ENCODE measurements around a stretch of chr19.

GRCh38 chr19:2115840-2116418, 19.2 kb downstream of the IZUMO4 start:
- CAGE, long polyA plus RNA = no peak
- RRBS = 94% methylated on average over 5 of the region's 25 CpGs

GRCh38 chr19:2180755-2181314, 17.1 kb downstream of the DOT1L start:
- CAGE, long polyA plus RNA = no peak
- RRBS = 69% methylated on average over 1 of the region's 17 CpGs

- CAGE, long polyA plus RNA = no peak
- RRBS = no CpG with 5 or more reads among the region's 35 CpGs
Measured at GRCh38 chr19:2186099-2187053, 22.6 kb downstream of the DOT1L start.

DNA sequence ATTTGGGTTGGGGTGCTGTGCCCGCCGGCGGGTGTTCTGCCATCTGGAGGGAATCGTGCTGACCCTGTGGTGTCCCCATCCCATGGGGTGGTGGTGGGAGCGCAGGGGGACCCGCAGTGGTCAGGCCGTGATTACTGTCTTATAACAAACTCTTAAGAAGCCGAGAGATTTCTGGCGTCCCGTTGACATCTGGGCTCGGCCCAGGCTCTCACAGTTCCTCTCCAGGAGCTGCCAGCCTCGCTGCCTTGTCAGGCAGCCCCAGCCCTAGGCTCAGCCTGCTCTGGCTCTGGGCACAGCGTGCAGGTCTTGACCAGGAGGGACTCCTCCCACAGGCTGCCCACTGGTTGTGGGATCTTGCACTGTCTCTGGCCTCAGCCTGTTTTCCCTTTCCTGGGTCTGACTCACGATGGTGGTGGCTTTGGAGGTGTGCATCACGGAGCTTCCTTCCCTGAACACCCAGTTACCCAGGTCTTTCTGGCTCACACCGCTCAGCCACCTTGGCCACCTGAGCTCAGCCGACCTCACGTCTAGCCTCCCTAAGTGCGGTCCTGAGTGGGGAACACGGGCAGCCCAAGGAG, 34.5 kb downstream of the PLEKHJ1 start:
- CAGE, long polyA plus RNA = no peak
- RRBS = no CpG with 5 or more reads among the region's 20 CpGs

- CAGE, long polyA plus RNA = no peak
- RRBS = 95% methylated on average over 6 of the region's 10 CpGs
Measured at GRCh38 chr19:2212725-2213195, 23.4 kb downstream of the PLEKHJ1 start.

DNA sequence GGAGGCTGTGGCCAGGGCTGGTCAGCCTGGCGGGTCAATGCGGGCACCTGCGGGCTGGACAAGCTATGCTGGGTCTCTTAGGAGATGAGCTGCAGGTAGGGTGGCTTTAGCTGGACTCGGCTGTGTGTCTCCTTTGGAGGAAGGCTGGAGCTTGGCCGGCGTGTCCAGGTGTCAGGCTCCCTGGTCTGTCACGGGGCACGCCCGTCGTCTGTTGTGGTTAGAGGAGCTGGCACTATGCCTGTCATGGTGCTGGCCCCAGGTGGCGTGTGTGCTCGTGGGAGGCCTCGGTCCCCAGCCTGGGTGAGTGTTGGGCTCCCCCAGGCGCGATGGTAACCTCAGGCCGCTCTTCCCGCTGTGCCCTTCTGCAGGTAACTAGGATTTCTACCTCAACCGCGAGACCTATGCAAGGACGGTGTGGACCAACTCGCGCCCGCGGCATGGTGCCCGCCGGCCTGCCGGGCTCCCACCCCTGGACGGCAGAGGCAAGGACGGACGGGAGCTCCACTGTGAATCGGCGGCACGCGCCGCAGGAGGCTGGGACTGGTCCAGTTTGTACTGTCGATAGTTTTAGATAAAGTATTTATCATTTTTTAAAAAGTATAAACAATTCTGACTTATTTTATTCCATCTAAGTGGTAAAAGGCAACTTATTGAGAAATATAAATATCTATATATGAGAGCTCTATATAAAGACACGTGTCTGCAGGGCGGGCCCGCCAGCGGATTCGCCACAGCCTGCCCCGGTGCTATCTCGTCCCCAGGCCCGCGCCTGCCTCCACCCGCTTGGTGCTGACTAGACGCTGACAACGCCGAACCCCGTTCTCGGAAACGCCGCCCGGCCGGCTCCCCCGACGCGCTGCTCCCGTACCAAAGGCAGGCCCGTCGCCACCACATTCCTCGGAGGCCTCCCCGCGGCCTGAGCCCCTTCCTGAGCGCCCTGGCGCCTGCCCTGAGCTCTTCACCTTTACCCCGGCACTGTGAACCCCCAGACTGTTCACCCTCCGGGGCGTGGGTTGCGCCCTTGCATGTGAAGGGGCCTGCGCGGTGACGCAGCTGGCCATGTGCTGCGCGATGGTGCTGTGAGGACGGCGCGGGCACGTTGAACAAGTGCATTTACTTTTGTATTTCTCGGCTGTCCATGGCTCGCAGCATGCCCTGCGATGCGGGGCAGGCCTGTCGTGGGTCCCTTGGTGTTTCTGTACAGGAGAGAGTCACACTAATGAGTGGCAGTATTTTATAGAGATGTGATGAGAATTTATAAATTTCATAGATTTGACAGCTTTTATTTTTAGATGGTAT, 6.3 kb downstream of the PLEKHJ1 start:
- CAGE, long polyA plus RNA = no peak
- RRBS = 90% methylated on average over 11 of the region's 84 CpGs

DNA sequence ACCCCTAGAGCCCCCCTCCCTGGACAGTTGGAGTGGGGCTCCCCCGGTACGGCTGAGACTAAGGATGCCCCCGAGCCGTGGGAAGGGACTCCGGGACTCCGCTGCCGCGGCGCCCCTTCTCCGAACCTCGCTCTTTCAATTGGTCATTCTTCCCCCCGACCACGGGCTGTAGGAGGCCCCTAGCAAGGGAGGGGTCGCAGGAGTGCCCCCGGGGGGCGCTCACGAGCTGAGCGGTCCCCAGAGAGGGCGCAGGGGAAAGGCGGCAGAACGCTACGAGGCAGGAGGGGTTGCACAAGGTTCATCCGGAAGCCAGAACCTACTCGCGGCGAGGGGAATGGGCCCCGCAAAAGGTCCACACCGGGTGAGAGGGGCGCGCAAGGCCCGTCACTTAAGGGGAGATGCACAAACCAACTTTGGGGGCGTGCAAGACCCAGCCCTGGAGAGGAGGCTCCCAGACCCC, 3.1 kb downstream of the JSRP1 start:
- CAGE, long polyA plus RNA = no peak
- RRBS = 15% methylated on average over 16 of the region's 32 CpGs

DNA sequence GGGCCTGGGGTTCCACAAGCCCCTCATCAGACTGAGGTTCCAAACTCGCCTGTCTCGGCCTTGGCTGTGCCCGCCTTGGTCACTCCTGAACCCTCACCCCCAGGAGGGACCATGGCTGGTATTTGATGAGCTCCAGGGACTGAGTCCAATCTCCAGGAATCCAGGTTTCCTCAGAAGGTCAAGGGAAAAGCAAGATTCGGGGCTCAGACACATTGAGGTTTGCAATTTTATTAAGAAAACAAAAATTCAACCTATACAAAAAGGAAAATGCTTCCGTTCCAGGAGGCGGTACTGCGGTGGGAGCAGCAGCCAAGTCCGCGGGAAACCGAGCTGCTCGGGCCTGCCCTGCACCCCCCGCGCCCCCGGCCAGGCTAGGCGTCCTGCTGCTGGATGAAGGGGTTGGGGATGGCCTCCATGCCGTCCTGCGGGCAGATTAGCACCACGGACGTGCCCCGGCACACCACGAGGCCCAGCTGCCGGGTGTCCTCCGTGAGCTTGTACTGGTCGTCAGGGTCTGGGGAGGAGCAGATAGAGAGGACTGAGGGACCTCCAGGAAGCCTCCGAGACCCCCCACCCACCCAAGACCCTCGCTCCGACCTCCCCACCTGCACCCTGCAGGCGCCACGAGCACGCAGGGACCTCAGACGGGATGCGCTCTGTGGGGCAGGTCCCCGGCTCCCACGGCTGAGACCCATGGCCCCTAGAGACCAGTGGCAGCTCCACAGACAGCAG, 6.9 kb downstream of the LSM7 start:
- CAGE, long polyA plus RNA = no peak
- RRBS = no CpG with 5 or more reads among the region's 34 CpGs

DNA sequence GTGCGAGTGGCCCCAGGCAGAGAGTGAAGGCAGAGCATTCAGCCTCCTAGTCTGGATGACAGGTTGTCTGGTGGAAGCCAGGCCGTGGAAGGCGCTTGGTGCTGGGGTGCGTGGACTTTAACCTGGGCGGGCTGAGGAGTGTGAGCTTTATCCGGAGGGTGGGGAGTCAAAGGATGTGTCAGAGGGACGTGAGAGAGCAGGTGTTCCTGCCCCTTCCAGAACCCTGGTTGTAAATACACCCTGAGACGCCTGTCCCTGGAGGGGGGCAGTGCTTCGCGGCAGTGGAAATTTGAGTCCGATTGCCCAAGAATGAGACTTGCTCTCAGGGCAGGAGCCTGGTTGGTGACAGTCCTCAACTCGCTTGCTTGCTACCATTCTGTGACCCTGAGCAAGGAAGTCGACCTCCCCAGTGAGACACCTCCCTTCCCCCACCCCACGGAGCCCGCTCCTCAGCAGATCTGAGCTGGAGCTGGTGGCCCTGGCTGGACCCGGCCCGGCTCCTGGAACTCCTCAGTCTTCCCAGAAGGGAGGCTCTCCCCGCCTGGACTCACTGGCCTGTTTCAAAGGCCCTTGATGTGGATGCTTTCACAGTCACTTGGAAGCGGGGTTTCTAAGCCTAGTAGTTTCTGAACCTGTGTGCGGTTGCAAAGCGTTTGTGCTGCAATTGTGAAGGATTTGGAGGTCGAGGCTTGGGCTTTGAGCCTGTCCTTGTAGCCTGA, 2.4 kb downstream of the SPPL2B start:
- CAGE, long polyA plus RNA = no peak
- RRBS = no CpG with 5 or more reads among the region's 22 CpGs

- CAGE, long polyA plus RNA = no peak
- RRBS = no CpG with 5 or more reads among the region's 23 CpGs
Measured at GRCh38 chr19:2629062-2630395, 73.0 kb downstream of the GNG7 start.

- CAGE, long polyA plus RNA = no peak
- RRBS = no CpG with 5 or more reads among the region's 30 CpGs
Measured at GRCh38 chr19:2769935-2770611, 13.0 kb downstream of the SGTA start.

GRCh38 chr19:2833613-2834740, 7.3 kb upstream of the ZNF555 start:
- CAGE, long polyA plus RNA = no peak
- RRBS = 91% methylated on average over 2 of the region's 32 CpGs

GRCh38 chr19:2887208-2887779, 13.4 kb upstream of the ZNF57 start:
- CAGE, long polyA plus RNA = no peak
- RRBS = no CpG with 5 or more reads among the region's 11 CpGs

- CAGE, long polyA plus RNA = no peak
- RRBS = 3% methylated on average over 7 of the region's 17 CpGs
Measured at GRCh38 chr19:3035664-3035997, 6.6 kb upstream of the TLE2 start.

- CAGE, long polyA plus RNA = no peak
- RRBS = no CpG with 5 or more reads among the region's 4 CpGs
Measured at GRCh38 chr19:3054269-3054903, 7.9 kb downstream of the TLE5 start.

GRCh38 chr19:3080150-3080826, 13.9 kb upstream of the GNA11 start:
- CAGE, long polyA plus RNA = no peak
- RRBS = no CpG with 5 or more reads among the region's 18 CpGs

DNA sequence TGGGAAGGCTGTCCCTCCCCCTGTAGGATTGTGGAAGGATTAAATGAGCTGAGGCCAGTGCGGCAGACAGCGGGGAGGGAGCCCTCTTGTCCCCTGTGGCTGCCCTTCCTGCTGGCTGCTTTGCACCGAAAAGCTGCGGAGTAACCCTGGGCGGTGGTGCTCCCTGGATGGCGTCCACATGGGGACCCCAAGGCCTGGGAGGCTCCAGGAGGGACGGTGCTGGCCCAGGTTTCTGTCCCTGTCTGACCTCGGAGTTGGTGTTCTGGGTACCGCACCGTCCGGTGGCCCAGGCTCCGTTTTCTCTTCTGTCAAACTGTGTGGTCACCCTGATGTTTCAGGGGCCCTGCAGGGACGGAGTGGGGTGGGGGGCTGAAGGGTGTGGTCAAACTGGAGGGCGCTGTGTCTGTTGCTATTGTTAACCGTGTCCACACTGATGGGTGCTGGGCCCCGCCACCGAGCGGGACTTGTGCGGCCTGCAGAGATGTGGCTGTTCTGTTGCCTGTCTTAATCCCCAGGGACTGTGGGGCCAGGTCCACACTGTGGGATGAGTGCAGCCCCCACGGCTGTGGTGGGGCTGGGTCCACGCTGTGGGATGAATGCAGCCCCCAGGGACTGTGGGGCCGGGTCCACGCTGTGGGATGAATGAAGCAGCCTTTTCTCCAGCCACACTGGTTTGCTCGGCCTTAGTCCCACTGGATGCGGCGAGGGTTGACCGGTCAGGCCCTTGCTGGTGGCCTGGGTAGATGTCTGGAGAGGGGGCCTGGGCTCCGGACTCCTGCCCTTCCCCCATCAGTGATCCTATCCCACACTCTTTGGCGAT, 6.8 kb downstream of the GNA11 start:
- CAGE, long polyA plus RNA = no peak
- RRBS = 93% methylated on average over 5 of the region's 29 CpGs

DNA sequence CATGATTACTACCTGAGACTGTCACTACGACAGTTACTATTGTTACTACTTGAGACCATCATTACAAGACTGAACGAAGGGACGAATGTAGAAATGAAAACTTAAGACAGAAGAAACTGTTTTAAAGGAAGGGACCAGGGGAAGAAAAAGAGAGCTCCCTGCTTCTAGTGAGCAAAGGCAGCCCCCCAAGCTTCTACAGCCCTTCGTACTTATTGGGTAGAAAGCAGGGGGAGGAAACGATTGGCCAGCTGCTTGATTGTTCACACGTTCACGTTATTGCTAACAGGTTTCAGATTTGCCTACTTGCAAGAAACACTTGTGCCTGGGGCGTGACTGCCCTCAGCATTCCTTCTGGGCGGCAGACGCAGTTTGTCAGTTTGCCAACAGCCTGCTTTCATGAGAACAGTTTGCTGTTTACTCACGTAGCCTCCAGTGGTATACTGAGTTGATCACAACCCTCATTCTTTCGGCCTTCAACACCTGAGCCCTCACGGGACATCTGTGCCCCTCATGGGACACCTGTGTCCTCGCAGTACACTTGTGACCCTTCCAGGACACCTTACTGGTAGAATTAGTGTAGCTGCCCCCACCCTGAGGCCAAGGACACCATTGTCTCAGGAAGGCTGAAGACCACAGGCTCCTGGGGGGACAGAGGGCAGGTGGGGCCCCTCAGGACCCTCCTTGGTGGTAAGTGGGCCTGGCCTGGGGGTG, 2.5 kb upstream of the S1PR4 start:
- CAGE, long polyA plus RNA = no peak
- RRBS = no CpG with 5 or more reads among the region's 14 CpGs

- CAGE, long polyA plus RNA = no peak
- RRBS = no CpG with 5 or more reads among the region's 12 CpGs
Measured at GRCh38 chr19:3274805-3275379, 50.4 kb downstream of the CELF5 start.

GRCh38 chr19:3333465-3334095, 32.8 kb upstream of the NFIC start:
- CAGE, long polyA plus RNA = no peak
- RRBS = no CpG with 5 or more reads among the region's 11 CpGs

All from BJ (cell line).